Left ventricle myocardium (tissue), 1 donor: ENCODE measurements around a stretch of chr1.

DNA sequence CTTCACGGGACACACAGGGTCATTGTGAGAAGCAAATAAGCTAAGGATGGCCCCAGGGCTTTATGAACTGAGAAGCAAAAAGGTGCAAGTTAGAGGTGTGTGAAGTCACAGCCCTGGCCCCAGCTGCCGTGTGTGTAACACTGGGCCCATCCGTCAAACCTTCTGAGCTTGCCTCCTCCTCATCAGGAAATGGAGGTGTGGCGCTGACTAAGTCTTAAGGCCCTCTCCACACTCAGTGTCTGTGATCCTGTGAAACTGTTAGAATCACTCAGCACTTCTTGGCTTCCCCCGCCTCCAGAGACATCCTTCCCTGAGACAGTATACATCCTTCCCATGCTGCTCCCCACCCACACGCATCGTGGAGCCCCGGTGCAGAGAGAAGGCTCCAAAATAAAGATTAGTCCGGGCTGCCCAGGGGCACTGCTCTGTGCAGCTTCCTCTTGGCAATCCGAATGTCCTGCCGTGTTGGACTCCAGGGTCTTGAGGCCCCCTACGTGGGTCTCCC is 33.3 kb downstream of the LRP8 start:
- PRO-cap = no peak

DNA sequence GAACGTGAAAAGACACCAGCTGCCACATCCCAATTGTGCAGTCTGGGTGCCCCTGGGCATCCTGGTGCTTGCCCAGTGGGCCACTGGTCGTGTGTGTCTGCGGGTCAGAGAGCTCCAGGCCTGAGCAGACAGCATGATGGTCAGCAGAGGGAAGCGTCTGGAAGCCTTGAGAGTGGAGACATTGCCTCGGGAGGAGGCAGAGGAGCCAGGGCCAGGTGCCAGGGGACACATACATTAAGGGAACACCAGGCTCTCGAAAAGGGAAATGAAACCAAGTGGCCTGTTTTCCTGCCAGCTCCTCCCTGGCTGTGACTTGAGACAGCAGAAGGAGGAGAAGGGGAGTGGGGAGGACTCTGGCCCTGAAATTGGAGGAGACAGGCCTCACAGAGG is 62.3 kb upstream of the LRP8 start:
- PRO-cap = no peak

- PRO-cap = no peak
Measured at GRCh38 chr1:53526740-53527142, 67.5 kb downstream of the DMRTB1 start.

DNA sequence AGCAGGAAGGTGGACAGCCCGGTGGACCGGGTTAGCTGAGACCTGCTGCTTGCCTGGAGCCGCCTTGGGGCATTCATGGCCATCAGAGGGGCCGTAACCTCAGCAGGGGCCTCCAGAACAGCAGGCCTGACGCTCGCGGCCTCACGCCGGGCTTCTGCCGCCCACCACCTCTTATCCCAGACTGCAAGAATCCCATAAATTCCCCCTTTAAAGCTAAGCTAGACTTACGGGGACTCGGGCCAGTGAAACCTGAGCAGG is 132.4 kb downstream of the GLIS1 start:
- PRO-cap = no peak

GRCh38 chr1:53889030-53889406 is 579 bp downstream of the YIPF1 start:
- PRO-cap = no peak

GRCh38 chr1:53909790-53910441 is 15.9 kb downstream of the DIO1 start:
- PRO-cap = no peak

DNA sequence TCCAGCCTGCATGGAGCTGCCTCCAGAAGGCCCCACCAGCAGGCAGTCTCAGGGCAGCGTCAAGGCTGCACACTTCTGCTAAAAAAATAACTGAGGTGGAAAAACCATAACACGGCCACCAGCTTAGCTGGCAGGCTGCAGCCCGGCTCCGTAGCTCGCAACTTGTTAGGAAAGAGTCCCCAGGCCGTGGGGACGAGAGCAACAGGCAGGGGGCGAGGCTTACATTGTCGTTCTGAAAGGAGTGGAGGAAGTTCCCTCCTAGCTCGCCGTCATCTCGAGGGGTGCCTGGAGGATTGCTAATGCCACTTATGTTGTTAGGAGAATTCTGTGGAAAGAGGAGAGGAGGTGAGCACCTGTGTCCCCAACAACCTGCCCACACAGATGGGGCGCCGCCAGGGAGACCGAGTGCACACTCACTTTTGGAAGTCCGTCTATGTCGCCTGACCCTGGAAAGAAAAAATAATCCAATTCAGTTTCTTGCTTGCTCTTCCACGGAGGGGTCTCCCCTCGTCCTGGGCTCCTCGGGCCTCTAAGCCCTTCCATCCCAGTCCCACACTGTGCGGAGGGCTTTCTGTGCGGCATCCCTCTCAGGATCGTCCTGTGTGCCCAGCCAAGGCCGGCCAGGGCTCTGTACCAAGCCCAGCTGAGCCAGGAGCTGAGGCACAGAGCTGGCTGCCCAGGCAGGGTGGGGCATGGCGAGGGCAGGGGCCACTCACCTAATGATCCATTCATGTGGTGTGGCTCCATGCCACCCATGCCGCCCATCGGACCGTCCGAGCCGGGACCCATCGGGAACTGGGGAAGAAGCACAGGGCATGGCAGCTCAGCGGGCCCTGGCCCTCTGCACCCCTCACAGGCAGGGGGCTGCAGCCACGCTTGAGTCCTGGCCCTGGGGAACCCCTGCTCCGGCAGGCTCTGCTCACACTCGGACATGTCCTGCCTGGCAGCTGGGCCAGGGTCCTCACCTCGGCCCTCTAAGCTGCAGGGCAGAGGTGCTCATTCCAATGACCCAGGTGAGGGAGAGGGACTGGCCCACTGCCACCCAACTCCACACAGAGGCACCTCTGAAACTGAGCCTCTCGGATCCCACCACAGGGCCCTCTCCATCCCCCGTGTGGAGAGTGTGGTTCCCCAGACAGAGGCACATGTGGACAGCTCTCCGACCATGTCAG is 28.5 kb downstream of the MRPL37 start:
- PRO-cap = no peak

- PRO-cap = no peak
Measured at GRCh38 chr1:54240522-54241784, 41.0 kb downstream of the MRPL37 start.

GRCh38 chr1:54274237-54274715 is 74.3 kb downstream of the MRPL37 start:
- PRO-cap = no peak

- PRO-cap = no peak
Measured at GRCh38 chr1:54278268-54278513, 78.2 kb downstream of the MRPL37 start.

GRCh38 chr1:54329230-54330142 is 129.5 kb downstream of the MRPL37 start:
- PRO-cap = no peak

DNA sequence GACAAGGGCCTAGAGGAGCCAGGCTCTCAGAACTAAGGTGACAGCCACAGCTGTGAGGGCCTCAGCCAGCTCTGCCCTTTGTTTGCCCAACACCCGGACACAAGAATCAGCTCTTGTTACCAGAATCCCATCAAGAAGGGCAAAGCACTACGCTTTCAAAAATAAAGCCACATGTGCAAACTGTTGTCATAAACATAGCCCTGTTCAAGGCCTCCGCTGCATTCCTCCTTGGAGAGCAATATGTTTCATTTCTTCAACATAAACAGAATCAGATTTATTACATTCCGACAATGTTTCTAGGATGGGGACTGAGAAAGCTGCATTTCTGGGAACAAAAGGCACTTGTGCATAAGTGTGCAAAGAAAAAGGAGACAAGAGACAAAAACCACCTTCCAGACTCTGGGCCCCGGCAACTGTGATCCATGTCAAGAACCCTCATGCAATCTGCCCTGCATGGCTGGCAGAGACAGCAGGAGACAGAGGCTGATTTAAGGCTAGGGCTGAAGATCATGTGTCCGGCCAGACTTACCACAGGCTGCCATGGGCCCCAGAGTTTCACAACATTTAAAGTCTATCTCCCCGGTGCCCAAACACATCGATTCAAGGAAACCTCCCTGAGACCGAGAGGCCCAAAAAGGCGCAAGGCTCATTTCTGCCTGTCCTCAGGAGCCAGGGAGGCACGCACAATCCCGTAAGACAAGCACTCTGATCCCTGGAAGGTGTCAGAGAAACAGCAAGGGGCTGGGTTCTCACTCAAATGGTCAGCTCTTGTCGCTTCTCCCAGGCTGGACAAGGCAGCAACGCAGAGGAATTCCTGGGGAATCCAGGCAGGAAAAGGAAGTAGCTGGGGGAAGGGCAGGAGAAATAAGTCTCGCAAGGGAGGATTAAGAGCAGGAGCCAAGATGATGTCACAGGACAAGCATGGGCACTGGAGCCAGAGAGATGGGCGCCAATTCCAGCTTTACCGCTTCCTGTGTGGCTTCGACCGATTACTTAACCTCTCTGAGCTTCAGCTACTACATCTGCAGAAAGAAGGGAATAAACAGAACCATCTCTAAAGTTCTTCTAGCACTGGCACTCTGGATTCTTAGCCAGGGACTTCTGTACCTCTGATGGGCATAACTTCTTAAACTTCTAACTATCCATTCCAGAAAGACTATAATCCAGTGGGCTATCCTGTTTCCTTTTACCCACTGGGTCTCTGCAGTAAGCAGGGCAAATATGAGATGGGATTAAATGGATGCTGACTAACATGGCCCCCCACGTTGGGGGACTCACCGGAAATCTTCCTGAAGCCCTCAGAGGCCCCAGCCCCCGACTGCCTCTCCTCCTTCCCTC is 135.5 kb downstream of the MRPL37 start:
- PRO-cap = unidirectional peak, minus-strand start at position 791 of the sequence

GRCh38 chr1:54341225-54341952 is 141.4 kb downstream of the MRPL37 start:
- PRO-cap = no peak

DNA sequence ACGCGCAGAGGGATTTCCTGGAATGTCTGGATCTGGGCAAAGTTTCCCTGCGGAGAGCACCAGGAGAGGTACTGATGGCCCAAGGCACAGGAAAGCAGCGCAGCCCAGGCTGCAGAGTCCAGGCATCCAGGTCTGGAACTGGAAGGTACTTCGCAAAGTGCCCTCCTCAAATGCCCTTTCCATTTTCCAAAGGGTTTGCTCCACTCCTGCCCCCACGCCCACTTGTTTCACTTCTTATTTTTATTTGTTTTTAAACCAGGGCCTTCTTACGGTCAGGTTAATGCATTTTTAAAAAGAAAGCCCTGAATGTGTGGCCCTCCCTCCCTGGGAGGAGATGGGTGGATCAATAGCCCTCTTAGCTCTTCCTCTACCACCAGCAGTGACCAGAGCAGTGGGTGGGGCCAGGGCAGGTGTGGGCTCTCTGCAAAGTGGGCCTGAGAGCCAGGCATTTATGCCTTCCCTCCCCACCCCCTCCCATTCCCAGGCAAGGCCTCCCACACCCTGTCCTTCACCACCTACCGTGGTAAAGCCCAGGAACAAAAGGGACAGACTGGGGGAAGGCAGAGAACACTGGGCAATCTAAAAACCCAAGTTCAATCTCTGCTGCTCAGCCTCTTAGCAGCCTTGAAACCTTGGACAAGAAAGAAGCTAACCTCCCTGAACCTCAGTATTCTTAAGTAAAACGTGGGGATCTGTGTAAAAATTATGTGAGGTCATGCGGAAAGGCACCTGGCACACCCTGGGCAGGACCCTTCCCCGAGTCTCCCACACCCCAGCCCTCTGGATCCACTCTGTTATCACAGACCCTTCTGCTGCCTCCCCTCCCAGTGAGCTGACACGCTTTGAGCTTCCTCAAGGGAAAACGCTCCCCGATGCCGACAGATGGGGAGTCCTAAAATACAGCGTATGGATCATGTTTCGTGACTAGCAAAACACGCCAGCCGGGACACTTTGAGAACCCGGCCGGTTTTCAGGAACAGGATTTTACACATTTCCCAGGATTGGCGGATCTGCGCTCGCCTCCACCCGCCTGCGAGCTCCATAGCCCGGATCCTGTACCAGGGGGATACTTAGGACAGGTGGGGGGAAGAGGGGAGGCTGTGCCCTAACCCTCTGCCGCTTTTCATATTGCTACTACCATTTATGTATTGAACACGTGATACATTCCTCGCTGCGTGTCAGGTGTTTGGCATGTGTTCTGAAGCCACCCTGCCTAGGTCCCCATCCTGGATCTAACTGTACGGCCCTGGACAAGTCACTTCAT is 142.5 kb downstream of the MRPL37 start:
- PRO-cap = no peak

DNA sequence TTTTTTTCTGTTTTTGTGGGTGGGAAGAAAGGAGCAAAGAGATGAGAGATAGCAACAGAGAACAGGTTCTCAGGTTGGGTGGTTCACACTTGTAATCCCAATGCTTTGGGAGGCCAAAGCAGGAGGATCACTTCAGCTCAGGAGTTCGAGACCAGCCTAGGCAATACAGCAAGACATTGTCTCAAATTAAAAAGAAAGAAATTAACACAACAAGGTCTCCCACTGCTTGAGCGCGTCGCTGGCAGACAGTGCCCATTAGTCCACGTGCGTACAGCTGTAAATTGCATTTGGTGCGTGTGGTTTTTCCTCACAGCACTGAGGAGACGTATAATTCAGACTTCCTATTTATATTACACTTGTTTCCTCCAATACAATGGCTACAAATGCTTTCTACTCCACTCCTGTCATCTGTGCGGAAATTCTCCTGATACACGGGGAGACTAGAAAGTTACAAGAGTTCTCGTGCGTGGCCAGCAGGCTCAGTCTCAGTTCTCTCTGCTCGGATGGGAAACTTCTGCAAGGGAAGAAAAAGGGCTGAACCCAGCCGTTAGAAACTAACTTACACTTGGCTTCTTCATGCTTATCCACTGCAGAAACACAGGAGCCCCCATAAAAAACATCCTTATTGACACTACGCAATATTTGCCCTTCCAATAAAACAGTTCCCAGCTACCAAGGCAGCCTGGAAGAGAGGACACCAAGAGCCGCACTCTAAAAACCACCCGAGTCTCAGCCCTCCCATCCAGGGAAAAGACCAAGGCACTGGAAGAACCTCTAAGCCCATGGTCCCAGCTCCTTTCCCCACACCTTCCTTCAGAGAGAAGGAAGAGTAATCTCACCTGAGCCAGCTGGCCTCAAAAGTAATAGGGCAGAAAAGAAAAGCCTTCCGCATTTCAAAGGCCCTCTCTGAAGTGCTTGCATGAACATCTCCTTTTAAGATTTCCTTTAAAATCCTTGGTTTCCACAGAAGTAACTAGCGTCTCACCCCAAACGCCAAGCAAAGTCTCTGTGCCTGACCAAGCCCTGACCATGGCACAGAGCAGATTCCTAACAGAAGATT is 145.0 kb downstream of the MRPL37 start:
- PRO-cap = no peak

DNA sequence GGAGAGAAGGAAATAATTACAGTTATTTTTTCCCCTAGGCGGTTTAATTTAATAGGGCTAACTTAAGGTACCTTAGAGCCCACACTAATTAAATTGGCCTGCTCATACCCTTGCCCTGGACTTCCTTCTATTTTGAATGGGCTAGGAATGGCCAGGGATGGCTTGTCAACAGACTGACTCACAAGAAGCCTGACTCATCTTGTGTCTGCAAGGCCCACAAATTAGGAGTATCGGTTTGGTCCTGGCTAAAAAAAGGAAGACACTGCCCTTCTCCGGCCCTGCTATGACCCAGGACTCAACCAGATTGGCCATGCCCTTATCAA is 139.8 kb upstream of the ACOT11 start:
- PRO-cap = no peak

DNA sequence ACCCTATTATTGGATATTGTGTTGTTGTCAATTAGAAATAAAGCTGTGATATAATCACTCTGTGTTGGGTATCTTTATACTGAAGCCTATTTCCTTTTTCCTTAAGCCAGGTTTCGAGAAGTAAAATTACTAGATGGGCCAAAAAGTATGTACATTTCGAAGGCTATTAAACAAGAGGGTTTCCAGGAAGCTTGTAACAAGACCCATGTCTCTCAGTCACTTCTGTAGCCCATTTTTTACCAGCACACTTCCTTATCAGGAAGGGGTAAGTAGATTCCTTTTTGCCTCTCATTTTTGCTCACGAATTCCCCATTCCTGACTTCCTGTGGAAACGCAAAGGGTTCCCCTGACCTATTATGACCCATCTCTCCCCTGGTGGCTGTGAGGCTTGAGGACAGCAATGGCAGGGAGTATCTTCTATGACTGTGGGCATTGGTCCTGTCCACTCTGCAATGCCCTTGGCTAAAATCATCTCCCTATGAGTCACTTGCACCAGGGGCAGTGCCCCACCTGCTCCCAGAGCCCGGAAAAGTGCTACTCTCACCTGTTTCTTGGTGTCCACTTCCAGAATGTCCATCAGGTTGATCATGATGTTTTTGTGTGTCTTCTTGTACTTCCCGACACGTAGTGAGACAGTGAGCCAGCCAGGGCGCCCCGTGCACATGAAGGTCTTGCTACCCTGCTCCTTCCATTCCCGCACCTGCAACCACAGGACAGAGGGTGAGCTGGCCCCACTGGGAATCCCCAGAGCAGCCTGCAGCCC is 3.7 kb downstream of the DHCR24 start:
- PRO-cap = no peak

DNA sequence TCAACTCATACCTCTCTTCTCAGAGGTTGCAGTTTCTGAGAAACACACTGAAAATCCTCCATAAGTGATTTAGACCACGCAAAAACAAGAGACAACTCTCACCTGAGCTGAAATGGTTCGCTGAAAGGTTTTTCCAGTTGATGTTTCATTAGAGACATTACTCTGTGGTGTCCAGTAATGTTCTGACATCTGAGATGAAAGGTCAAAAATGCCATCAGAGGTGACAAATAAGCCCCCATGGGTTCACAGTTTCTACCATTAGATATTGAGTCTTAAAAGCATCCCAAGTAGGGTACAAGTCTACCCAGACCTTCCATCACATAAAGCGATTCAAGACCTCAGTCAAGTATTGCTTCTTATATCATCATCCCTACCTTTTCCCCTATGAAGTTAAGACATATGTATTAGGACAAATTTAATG is 32.9 kb downstream of the PCSK9 start:
- PRO-cap = no peak

DNA sequence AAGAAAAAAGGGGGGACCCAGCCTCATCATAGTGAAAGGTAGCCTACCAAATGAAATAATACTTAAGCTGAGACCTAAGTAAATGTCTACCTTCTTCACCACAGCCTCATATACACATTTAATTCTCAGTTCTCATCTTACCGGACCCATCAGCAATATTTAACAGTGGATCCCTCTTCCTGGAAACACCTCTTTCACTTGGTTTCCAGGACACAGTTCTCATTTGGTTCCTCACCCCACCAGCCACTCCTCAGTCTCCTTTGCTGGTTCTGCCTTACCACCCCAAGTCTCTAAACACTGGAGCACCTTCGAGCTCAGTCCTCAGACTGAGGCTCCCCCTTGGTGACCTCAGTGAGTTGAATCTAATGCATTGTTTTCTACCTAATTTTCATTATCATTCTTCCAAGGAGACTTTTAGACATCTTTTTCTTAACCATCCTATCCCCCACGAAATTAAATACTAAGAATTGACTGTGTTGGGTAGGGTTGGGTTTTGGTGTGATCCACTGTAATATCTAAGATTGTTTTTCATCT is 19.1 kb downstream of the USP24 start:
- PRO-cap = no peak

GRCh38 chr1:55328979-55329599 is 113.9 kb upstream of the USP24 start:
- PRO-cap = no peak